Neuron (in vitro differentiated cells): ENCODE measurements around a stretch of chr20.

DNA sequence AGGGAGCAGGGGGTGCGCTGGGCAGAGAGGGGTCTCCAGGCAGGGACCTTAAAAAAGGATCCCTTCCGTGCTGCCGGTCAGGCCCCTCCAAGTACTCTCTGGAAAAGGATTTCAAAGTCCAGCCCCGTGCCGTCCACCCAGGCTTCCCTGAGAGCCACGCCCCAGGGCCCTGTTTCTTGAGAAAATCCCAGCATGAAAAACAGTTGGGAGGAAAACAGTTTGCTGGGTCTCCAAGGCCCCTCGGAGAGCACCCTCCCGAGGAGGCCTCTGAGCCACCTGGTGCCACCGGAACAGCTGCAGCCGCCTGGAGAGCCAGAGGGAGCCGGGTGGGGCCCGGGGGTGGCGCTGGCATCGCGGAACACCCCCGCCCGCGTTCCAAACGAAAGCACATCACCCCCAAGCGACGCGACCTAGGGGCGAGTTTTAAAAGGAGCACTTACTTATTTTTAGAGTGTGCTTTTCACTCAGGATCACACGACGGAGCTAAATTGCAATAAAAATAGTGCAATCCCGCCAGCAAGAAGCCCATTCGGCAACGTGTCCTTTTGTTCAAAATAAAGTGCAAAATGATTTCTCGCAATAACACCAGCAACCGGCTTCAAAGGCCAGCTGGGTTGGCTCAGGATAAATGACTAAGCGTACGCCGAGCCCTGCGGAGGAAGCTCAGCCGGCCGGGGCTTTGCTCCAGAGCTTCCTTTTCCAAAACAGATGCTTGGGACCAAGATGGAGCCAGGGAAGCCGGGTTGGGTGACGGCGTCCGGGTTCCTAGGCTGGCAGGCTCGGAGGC lies 64.2 kb downstream of the YTHDF1 start:
- PRO-cap = no peak

GRCh38 chr20:63175211-63175962 lies 40.5 kb downstream of the YTHDF1 start:
- PRO-cap = unidirectional peak, minus-strand start at chr20:63175515

DNA sequence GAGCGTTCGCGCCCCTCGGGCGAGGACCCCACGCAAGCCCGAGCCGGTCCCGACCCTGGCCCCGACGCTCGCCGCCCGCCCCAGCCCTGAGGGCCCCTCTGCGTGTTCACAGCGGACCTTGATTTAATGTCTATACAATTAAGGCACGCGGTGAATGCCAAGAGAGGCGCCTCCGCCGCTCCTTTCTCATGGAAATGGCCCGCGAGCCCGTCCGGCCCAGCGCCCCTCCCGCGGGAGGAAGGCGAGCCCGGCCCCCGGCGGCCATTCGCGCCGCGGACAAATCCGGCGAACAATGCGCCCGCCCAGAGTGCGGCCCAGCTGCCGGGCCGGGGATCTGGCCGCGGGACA lies 37.5 kb downstream of the YTHDF1 start:
- PRO-cap = bidirectional peak, plus-strand start at position 264 of the sequence, minus-strand start at position 294 of the sequence

DNA sequence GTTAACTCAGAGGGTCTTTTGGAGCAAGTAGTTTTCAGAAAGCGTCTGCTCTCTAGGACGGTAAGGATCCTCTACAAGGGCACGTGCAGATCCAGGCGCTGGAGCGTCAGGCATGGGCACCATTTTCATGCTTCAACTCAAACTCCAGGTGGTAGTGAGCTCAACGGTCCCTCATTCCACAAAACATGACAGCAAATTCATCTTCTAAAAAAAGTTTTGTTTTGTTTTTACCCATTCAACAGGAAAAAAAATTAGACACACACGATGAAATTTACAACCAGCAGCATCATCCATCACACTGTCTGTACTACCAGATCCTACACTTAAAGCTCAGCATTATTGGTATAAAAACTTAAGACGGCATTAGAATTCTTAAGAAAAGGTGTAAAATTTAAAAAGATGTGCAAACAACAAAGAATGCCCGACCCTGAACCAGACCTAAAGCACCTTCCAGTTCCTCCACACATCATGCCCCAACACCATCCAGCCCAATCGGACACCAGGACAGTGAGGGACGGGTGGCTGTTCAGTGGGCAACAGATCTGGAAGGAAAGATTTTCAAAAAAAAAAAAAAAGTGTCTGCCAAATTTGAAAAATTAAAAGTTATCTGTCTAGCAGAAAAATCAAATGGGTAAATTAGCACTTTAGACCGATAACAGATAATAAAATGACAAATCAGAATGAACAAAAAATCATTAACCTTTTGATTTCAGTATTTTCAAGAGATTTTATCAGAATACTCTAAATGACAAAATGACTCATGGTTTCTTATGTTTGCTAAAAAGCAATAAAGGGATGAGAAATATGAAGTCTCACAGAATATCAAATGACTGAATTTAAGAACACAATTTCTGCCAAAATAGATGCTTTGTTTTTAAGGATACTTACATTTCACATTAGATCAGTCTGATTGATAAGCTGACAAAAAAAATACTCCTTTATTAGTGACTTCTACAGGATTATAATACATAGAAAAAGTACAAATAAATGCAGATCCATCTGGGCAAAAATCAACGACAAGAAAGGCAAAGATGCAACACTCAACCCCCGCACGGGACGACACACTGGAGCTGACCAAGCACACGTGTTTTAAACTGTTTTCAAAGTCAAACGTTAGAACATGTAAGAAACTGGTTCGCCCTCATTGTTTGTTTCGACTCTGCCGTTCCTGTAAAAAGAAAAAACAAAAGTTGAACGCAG lies 20.0 kb downstream of the YTHDF1 start:
- PRO-cap = no peak

GRCh38 chr20:63283797-63284088 lies 9.2 kb upstream of the COL20A1 start:
- PRO-cap = no peak

DNA sequence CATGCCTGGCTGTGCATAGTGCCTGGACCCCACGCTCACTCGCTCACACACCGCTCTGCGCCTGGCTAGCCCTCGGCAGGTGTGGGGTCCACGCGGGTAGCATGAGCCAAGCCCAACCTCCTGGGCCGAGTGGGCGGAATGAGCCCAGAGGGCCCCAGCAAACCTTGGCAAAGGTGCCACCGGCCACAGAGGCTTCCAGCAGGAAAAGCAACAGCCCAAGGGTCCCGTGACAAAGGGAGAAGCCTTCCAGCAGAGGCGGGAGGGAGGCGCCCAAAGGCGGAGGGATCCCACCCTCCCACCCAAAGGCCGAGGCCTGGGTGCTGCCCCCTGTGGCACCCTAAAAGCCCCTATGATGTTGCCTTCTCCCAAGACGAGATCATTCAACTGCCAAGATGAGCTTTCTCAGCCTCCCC lies 19.5 kb upstream of the CHRNA4 start:
- PRO-cap = no peak

DNA sequence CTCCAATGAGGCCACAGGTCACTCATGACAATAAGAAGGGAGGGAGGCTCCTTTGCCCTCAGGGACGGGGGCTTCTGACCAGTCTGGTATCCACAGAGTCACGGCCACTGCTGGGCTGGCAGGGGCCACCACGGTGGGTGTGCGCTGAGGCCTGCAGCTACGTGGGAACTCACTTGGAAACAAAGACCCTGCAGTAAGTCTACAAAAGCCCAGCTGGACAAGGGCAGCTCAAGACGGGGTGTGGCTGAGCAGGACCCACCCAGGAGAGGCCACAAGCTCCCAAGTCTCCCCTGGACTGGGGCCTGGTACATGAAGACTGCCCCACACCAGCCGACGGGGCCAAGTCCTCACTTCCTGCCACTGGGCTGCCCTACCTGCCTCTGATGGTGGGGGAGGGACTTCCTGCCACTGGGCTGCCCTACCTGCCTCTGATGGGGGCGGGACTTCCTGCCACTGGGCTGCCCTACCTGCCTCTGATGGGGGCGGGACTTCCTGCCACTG lies 48.3 kb upstream of the CHRNA4 start:
- PRO-cap = no peak

GRCh38 chr20:63446405-63446945 lies 26.0 kb downstream of the KCNQ2 start:
- PRO-cap = no peak

GRCh38 chr20:63500518-63500848 lies 1.6 kb upstream of the EEF1A2 start:
- PRO-cap = no peak

DNA sequence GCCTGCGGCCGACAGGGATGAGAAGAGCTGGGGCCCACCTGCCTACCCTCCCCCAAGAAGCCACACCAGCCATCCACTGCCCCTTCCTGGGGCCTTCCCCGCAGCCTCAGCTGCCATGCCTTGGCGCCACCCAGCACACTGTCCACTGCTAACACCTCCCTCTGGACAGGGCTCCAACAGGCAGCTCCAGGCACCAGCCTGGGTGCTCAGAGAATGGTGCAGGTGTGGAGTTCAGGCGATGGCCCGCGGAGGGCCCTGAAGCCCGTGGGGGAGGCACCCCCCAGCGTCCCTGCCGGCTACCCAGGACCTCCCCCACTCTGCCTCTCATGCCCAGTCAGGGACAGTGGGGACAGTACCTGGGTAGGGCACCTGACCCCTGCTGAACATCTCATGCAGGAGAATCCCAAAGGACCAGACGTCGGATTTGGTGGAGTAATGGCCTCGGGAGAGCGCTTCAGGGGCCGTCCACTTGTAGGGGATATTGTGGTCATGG lies 7.4 kb downstream of the PTK6 start:
- PRO-cap = no peak

DNA sequence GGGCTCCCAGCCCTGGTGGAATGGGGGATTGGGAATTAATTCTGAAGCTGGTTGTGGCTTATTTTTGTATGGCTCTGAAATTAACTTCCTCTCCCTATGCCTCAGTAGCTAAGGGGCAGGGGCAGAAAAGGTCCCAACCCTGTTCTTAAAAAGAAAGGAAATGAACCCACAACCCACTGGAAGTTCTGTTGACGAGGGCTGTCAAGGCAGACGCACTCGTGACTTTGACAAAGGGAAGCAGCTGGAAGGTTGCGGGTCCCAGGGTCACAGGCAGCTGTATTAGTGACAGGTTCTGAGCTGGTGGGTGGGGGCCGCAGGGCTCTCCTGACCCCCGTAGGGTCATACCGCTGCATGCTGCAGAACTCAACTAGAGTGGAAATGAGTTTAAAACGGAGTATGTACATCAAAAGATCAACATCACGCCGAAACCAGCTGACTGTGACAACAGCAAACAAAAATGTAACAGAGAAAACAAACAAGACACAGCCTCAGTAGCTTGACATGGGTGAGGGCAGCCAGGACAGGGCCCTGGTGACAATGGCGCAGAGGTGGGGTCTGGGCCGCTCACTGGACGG lies 14.1 kb upstream of the HELZ2 start:
- PRO-cap = no peak

- PRO-cap = unidirectional peak, plus-strand start at chr20:63626088
Observed at GRCh38 chr20:63625631-63626422, 1.1 kb downstream of the GMEB2 start.

- PRO-cap = bidirectional peak, plus-strand start at chr20:63642111, minus-strand start at chr20:63641776; bidirectional peak, plus-strand start at chr20:63642216, minus-strand start at chr20:63642188; bidirectional peak, plus-strand start at chr20:63642353, minus-strand start at chr20:63642303
Observed at GRCh38 chr20:63642001-63642502, 11.2 kb downstream of the STMN3 start.

- PRO-cap = no peak
Observed at GRCh38 chr20:63691207-63691879, 5.1 kb upstream of the TNFRSF6B start.

DNA sequence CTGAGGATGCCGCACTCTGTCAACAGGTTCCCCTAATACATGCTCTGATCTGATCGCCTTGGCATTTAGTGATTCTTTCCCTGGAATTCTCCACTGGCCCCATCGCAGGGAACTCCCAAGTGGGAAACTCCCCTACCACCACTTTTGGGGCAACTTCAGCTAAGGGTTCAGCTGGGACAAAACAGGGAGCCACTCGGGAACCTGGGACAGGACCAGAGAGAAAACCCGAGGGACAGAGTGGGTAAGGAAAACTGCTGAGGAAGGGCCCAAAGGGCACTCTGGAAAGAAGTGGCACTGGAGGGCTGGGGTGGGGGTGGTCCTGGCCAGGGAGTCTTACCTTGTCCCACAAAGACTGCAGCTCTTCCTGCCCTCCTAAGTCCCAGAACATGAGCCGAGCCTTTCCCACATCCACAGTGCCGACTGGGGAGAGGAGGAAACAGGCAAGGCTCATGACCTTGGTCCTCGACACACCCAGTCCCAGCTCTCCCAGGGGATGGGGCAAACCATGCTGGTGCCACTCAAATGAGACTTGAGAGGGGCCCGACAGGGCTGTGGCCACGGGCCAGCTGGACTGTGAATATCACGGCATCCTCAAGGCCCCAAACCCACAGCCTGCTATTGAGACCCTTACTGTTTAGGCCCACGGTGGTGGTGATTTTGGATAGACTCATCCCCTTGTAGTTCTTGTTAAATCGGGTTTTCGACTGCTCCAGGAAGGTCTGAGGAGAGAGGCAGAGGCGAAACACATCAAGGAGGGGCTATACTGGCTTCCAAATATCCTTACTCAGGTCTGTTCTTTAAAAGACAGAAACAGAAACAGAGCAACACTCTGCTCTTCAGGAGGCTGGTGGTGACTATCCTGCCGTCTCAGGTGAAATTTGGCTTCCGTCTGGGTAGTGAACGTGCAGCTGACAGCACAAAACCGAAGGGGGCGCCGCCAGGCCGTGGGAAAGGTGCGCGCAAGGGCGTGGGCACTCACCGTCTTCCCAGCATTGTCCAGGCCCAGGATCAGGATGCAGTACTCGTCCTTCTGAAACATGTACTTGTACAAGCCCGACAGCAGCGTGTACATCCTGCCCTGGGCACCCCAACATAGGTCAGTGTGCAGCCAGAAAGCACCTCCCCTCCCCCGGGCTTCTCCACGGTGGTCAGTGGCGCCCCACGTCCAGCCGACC lies 1.4 kb downstream of the ARFRP1 start:
- PRO-cap = unidirectional peak, plus-strand start at position 992 of the sequence

GRCh38 chr20:63738641-63739137 lies 887 bp upstream of the SLC2A4RG start:
- PRO-cap = bidirectional peak, plus-strand start at chr20:63738997, minus-strand start at chr20:63738906

DNA sequence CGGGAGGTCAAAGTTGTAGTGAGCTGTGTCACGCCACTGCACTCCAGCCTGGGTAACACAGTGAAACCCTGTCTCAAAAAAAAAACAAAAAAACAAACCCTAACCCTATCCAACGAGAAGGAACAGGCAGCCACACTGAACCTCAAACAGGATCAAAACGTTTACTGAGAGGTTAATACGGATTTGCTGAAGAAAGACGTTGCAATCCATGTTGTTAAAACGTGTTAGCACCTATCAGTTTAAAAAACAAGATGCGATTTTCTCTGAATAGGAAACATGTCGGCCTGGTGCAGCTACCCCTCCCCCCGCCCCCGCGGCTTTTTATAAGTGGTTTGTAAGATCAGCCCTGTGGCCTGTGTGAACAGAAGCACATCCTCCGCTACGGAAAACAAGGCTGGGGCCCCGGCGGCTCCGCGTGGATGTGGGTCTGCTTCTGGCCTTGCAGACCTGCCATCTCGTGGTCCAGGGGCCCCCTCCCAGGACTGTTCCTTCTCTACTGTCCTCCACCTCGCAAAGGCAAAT lies 11.3 kb downstream of the SLC2A4RG start:
- PRO-cap = no peak

- PRO-cap = no peak
Observed at GRCh38 chr20:63751507-63751761, 11.9 kb downstream of the SLC2A4RG start.

- PRO-cap = no peak
Observed at GRCh38 chr20:63752751-63753291, 13.2 kb downstream of the SLC2A4RG start.

DNA sequence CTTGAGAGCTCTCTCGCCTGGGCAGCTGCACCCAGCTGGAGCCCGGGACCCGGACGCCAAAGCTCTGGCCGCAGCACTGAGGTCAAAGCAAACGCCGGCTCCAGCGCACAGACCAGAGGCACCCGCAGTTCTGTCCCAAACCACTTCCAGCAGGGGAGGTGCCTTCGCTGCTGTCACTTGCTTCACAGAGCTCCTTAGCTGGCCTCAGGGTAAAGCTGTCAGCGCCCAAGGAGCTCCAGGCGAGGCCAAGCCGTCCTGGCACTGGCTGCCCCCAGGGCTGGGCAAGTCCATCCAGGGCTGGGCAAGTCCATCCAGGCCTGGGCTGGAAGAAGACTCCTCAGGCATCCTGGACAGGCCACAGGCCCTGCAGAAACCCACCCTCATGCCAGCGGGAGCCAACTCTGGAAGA lies 28.0 kb downstream of the SLC2A4RG start:
- PRO-cap = no peak